ENCODE data around the gene PPP6R2.

DNA sequence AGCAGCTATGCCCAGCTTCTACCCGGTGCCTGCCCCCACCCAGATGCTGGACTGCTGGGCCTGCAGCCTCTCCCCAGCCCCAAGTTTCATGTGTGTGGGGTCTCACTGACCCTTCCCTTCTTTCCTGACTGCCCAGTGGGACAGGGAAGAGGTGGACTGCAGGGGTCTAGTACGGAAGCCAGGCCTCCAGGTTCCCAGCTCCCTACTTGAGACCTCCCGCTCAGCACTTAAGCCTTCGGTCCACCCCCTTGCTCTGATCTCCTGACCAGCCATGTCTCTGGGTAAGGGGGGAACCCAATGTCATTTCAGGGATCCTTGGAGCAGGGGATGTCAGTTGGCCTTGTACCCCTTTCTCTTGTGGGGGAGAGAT is 2.6 kb upstream of the MAPK11 start:
- RRBS = no CpG with 5 or more reads among the region's 4 CpGs

- RRBS = no CpG with 5 or more reads among the region's 18 CpGs
These were observed 14.8 kb downstream of the PLXNB2 start for GRCh38 chr22:50292538-50293100.

- RRBS = 96% methylated on average over 4 of the region's 14 CpGs
These were observed 9.5 kb downstream of the PLXNB2 start for GRCh38 chr22:50297915-50298366.

GRCh38 chr22:50299073-50300134 is 8.0 kb downstream of the PLXNB2 start:
- RRBS = 24% methylated on average over 60 of the region's 99 CpGs

- RRBS = 1% methylated on average over 54 of the region's 94 CpGs
These were observed at the start of gene PPP6R2 for GRCh38 chr22:50342700-50344000. PPP6R2 (plus strand) TSS chr22:50343327.

- RRBS = no CpG with 5 or more reads among the region's 2 CpGs
These were observed 4.8 kb downstream of the PPP6R2 start for GRCh38 chr22:50347849-50348467.

GRCh38 chr22:50377178-50377759 is 34.1 kb downstream of the PPP6R2 start:
- RRBS = no CpG with 5 or more reads among the region's 6 CpGs

DNA sequence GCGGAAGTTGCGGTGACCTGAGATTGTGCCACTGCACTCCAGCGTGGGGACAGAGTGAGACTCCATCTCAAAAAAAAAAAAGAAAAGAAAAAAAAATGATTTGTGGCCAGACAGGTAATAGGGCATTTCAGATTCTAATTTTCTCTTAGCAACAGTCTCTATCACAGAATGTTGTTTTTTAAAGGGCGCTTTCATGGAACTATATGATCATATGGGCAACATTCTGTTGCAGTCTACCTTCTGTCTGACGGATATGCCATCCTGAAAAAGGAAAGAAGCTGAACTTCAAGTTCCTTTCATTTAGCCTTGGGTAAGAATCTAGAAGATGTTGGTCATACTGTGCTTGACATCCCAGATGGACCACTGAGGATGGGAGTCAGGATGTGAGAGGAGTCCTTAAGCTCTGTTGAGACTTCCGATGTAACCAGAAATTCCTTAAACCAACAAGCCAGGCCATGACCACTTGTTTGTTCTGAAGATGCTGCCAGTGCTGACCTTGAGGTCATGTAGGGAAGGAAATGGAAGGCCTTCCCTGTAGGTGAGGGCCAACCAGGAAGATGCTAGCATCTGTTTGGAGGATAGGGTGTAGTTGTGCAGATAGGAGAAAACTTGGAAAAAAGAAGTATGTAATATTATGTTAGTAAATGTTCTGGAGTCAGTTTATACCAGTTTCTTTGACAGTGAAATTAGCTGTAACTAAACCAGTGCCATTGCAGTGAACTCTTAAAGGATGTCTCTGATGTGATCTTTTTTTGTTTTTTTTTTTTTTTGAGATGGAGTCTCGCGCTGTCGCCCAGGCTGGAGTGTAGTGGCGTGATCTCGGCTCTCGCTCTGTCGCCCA is 45.9 kb downstream of the PPP6R2 start:
- RRBS = no CpG with 5 or more reads among the region's 13 CpGs

- RRBS = 89% methylated on average over 6 of the region's 73 CpGs
These were observed 15.4 kb downstream of the SBF1 start for GRCh38 chr22:50458960-50460271.

DNA sequence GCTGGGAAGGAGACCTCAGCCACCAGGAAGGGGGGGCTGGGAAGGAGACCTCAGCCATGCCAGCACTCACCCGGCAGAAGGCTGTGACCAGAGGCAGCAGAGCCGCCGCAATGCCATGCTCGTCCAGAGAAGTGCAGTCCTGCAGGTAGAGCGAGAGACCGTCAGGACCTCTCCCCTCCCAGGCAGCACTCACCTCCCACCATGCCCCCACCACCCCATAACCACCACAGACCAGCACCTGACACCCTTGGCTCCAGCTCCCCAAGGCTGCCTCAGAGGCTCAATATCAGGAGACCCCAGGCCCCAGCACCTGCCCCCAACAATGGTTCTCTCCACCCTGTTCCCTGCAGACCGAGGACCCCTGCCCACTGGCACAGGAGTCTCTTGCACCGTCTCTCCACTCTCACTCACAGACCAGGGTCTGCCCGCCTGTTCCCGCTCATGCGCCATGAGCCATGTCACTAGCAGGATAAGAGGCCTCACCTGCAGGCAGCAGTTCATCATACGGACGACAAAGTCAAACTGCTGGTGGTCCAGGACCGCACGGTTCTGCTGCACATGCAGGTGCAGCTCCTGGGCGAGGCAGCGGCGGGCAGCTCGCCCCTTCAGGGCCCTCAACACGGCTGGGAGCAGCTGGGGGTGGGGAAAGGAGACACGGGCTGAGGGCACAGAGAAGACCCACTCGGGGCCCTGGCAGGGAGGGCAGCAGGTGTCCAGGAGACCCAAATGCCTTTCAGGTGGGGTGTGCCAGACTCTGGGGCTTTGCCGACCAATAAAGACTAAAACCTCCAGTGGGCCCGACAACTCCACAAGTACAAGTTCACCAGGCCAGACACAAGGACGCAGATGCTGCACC is 11.8 kb downstream of the SBF1 start:
- RRBS = no CpG with 5 or more reads among the region's 25 CpGs

GRCh38 chr22:50468784-50469188 is 6.0 kb downstream of the SBF1 start:
- RRBS = no CpG with 5 or more reads among the region's 7 CpGs

GRCh38 chr22:50470453-50471194 is 4.2 kb downstream of the SBF1 start:
- RRBS = no CpG with 5 or more reads among the region's 9 CpGs

- RRBS = no CpG with 5 or more reads among the region's 22 CpGs
These were observed 2.3 kb upstream of the MIOX start for GRCh38 chr22:50484229-50484892.

GRCh38 chr22:50485631-50485972 is 1.1 kb upstream of the MIOX start:
- RRBS = no CpG with 5 or more reads among the region's 8 CpGs

DNA sequence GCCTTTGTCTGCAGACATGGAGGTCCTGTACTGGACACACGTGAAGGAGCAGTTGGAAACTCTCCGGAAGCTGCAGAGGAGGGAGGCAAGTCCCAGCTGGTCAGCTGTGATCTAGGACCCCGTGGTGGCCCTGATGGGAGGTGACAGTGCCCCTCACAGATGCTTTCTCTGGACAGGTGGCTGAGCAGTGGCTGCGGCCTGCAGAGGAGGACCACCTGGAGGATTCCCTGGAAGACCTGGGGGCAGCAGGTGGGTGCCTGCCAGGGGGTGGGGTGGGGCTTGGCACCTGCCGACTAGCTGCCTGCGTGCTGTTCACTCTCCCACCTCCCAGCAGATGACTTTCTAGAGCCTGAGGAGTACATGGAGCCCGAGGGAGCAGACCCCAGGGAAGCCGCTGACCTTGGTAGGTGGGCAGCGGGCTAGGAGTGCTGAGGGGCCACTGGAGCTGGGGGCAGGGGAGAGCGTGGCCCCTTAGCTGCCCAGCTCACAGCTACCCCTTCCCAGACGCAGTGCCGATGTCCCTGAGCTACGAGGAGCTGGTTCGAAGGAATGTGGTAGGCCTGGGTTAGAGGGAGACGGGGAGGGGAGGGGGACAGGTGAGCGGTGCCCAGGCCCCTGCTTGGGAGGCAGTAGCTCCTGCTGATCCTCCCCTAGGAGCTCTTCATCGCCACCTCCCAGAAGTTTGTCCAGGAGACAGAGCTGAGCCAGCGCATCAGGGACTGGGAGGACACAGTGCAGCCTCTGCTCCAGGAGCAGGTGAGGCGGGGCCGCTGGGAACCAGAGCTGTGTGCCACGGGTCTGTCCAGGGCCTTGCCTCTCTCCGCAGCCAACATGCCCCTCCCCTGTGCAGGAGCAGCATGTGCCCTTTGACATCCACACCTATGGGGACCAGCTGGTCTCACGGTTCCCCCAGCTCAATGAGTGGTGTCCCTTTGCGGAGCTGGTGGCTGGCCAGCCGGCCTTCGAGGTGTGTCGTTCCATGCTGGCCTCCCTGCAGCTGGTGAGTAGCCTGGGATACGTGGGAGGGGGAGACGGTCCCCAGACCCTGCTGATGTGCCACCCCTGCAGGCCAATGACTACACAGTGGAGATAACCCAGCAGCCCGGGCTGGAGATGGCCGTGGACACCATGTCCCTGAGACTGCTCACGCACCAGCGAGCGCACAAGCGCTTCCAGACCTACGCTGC is 2.8 kb downstream of the SCO2 start:
- RRBS = no CpG with 5 or more reads among the region's 36 CpGs

DNA sequence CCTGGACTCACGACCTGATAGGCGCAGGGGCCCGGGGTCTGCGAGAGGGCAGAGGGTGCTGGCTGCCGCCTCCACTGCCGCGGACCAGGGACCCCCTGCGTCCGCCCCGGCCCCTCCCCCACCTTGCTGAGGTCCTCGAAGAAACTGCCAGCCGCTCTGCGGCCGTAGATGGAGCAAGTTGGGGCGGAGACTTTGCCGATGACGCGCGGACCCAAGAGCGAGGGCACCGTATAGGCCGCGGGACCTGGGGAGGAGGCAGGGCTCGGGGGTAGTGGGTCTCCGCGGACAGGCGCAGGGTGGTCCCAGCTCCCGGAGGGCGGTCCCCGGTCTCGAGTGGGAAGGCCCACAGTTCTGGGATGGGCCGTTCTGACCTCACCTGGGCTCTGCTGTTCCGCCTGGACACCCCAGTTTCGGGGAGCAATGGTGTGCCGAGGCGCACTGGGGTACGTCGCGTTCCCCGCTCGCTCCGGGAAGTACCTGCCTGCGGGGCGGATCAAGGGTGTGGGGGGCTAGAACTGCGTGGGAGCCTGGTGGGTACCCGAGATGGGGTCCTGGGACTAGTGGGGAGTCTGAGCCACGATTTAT is 1.1 kb upstream of the TYMP start:
- RRBS = 2% methylated on average over 9 of the region's 47 CpGs

DNA sequence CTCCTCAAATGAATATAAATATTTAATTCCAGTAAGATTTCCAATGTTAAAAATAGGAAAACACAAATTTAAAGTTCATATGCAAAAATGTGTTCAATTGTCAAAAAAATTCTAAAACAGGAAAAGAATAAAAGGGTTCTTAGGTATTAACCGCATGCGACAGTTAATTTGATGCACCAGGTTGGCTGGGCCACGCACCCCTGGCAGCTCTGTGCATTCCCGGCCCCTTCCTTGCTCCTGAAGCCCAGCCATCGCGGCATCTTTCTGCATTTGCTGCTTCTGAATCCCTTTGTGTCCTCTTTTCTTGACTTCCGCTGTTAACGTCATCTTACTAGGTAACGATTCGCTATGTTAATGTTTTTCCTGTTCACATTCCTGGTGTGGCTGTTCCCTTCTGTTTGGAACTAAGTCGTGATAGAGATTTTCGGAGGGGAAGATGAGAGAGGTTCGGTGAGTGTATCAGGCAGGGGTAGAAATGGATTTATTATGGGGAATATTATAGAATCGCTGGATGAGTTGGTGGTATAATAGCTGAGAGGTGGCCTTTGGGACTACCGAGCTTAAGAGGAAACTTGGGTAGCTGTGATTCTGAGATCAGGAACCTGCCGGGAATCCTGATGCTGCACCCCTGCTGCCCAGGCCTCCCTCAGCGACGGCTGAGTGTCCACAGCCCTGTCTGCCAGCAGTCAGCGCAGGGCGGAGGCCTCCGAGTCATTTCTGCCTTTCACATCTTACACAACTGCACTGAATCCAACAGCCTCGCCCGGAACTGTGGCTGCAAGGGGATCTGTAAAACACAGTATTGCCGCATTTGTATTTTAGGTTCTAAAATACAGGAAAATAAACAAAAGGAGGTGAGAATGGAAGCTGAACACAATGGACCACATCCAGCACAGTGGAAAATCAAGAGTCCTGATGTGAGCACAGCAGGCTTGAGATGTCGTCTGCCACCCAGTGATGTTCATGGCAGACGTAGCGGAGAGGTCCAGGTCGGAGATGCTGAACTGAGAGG is 5.7 kb upstream of the ODF3B start:
- RRBS = no CpG with 5 or more reads among the region's 28 CpGs

GRCh38 chr22:50542043-50543003 is 3.4 kb upstream of the KLHDC7B start:
- RRBS = 100% methylated on average over 3 of the region's 23 CpGs

DNA sequence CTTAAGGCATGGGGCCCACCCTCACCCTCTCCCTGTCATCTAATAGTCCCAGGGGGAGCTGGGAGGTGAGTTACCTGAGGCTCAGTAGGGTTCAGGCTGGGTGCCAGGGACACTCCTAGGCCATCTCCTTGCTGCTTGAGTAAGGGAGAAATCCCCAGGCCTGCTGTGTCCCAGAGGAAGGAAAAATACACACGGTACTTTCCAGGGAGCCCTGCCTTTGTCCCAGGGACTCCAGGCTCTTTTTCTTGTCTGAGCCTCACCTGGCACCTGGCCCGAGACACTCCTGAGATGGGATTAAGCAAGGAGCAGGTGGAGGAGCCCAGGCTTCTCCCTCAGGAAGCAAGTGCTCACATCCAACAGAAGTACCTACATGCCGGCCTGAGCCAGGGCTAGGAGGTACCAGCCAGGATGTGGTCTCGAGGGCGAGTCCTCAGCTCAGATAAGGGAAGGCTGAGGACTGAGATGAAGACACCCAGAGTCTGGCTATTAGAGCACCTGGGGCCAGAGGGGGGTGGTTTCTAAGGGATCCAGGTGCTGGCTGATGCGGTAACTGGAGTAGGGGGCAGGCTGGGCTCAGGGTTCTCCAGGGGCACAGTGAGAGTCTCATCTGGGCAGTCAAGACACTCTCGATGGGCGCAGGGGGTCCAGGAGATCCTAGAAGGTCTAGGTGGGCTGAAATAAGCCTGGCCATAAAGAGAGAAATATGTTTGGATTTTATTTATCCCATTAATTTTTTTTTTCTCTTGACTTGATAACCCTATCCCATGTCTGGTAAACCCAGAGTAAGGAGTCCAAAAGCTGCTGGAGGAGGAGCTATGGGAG is 775 bp upstream of the KLHDC7B start:
- RRBS = no CpG with 5 or more reads among the region's 8 CpGs

DNA sequence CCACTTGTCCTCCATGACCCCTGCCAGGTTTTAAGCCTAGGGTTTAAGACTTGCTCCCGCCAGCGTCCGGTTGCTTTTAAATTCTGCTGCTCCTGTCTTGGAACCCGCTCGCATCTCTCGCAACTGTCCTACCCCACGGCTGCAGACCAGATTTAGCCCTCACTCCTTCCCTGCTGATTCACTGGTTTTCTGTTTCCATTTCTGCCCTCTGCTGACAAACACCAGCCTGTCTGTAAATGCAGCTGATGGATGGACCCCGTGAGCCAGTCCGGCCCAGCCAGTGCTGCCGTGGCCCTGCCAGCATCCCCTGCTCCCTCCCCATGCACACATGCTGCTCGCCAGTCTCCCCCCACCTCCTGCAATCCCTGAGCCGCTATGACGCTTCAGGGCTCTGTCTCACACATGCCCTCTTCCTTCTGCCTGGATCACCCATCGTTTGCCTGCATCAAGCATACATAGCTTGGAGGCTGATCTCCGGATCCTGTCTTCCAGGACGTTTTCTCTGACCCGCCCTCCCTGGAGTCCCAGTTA is 4.5 kb upstream of the ACR start:
- RRBS = no CpG with 5 or more reads among the region's 17 CpGs

Measured in choroid plexus epithelial cell (primary cell).